K562 (cell line): ENCODE measurements around a stretch of chr5.

DNA sequence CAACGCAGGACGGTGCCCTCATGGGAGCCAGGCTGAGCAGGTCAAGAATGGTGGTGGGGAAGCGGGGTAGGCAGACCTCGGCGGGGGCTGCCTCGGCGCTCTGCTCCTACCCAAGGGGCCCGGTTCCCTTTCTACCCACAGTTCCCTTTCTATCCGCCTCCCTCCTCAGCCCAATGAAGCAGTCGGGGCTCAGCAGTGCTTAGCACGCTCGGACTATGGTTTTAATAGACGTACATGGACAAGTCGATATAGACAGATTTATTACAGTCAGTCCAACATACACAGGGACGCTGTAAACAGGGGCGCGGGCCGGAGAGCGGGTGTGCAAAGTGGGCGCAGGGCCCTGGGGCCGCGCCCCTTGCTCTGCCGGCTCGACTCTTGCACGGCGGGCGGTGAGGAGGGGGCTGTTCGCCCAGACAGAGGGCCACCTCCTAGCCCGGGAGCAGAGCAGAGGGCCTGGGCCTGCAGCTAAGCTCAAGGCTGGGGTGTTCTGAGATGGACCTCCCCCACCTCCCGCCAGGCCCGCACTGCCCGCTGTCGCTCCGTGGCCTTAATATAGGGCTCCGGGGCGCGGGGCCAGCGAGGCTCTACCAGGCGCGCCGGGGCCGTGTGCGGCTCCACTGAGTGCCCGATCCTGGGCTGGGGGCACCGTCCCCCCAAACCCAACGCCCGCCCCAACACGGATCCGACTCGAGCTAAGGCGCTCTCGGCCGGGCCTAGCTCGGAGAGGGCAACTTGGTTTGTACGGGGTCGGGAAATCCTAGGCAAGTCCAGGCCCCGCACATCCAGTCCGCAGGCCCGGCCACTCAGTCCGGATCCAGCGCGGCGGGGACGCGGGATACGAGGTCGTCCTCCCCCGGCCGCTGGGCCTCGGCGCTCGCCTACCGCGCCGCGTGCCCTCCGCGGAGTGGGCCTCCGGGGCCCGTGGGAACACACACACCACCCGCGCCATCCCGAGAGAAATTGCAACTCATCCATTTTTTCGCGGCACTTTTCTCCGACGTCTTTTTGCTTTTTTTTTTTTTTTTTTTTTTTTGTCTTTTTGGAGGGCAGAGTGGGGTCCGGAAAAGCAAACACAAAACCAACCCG lies 6.1 kb downstream of the PITX1 start:
- RAMPAGE, long total RNA: no peak
- RRBS: 95% methylated on average over 46 of the region's 89 CpGs
PRO-cap:
- standard: no peak
- CoPRO, capped RNA only, 2 experiments: no peak in any of the 2 experiments
- CoPRO, capped and uncapped RNA, 2 experiments: no peak in any of the 2 experiments
- CoPRO, uncapped RNA only, 2 experiments: peak in 2 of 2 experiments; most common plus-strand start position 249 of the sequence (in 1); most common minus-strand start position 217 of the sequence (in 1)
CAGE:
- cytosol, long polyA plus RNA: no peak
- long polyA plus RNA: no peak
- nucleolus, long total RNA: no peak
- nucleus, long polyA plus RNA: no peak

DNA sequence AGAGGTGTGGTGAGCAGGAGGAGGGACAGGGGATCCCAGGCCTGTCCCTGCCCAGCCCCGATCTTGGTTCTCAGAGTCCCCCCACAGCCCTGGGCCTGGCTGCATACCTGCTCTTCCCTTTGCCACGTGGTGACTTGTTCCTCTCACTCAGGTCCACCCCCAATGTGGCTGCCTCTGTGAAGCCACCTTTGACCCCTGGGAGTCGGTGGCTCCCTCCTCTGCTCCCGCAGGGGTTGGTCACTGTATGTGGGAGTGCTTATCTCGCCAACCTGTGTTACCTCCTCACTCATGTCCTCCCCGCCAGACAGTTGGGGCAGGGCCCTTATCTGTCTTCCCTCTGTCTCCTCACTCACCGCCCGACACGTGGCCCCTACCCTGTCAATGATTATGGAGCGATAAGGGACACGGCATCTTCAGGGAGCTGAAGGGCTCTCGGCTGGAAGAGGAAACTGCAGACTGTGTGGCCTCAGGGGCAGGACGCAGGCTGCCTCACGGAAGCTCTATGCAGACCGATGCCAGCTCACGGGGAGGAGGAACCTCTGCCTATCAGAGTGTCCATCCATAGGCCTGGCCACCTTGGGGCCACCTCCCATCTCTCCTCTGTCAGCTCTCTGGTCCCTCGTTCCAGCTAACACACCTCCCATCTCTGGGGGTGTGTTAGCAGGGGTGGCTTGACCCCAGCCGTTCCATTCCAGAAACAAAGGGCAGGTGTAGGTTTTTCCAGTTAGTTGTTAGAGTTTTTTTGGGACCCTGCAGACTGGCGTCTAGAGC lies 100.1 kb upstream of the PITX1 start:
- RAMPAGE, long total RNA: no peak
- RRBS: no CpG with 5 or more reads among the region's 19 CpGs
PRO-cap:
- standard: bidirectional peak, plus-strand start at position 452 of the sequence, minus-strand start at position 136 of the sequence
- CoPRO, capped RNA only, 2 experiments: peak in 2 of 2 experiments; most common plus-strand start position 454 of the sequence (in 2); most common minus-strand start position 447 of the sequence (in 1)
- CoPRO, capped and uncapped RNA, 2 experiments: peak in 2 of 2 experiments; most common plus-strand start position 452 of the sequence (in 2); most common minus-strand start position 430 of the sequence (in 1)
- CoPRO, uncapped RNA only, 2 experiments: peak in 1 of 2 experiments; most common plus-strand start position 660 of the sequence (in 1); most common minus-strand start position 437 of the sequence (in 1)
CAGE:
- cytosol, long polyA plus RNA: no peak
- long polyA plus RNA: no peak
- nucleolus, long total RNA: no peak
- nucleus, long polyA plus RNA: no peak

DNA sequence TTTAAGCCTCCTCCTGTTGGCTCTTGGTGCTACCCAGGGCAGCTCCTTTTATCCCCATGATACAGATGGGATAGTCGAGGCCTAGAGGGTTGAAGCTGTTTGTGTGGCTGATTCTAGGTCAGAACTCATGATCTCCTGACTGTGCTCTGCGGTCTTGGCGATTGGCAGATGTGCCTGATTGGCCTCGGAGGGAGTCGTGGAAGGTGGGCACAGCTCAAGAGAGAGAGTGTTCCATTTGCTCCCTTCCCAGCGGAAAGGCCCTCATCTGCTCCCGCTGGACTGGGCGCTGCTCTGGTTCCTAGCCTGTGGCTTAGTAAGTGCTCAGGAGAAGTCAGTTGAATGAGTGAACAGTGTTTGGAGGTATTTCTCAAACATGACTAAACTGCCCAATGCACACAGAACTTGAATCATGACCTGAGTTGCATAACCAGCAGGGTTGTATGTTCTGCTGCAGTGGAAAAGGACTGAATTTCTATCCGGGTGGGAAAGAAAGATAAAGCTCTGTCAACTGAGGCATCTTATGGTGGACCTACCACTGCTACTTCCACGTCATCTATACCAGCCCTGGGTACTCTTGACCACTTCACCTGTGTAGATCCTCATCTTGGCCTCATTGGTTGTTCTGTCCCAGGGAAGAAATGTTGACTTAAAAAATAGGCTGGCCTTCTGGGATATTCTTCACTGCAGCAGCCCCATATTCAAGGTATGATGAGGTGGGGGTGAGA lies 120.2 kb upstream of the PITX1 start:
- RAMPAGE, long total RNA: no peak
- RRBS: no CpG with 5 or more reads among the region's 10 CpGs
PRO-cap:
- standard: no peak
- CoPRO, capped RNA only, 2 experiments: no peak in any of the 2 experiments
- CoPRO, capped and uncapped RNA, 2 experiments: no peak in any of the 2 experiments
- CoPRO, uncapped RNA only, 2 experiments: no peak in any of the 2 experiments
CAGE:
- cytosol, long polyA plus RNA: no peak
- long polyA plus RNA: no peak
- nucleolus, long total RNA: no peak
- nucleus, long polyA plus RNA: no peak

GRCh38 chr5:135264724-135265583 lies 134.1 kb downstream of the MACROH2A1 start:
- RAMPAGE, long total RNA: no peak
- RRBS: no CpG with 5 or more reads among the region's 18 CpGs
PRO-cap:
- standard: no peak
- CoPRO, capped RNA only, 2 experiments: no peak in any of the 2 experiments
- CoPRO, capped and uncapped RNA, 2 experiments: no peak in any of the 2 experiments
- CoPRO, uncapped RNA only, 2 experiments: no peak in any of the 2 experiments
CAGE:
- cytosol, long polyA plus RNA: no peak
- long polyA plus RNA: no peak
- nucleolus, long total RNA: no peak
- nucleus, long polyA plus RNA: no peak

GRCh38 chr5:135368266-135369088 lies 30.6 kb downstream of the MACROH2A1 start:
- RAMPAGE, long total RNA: no peak
- RRBS: no CpG with 5 or more reads among the region's 2 CpGs
PRO-cap:
- standard: no peak
- CoPRO, capped RNA only, 2 experiments: no peak in any of the 2 experiments
- CoPRO, capped and uncapped RNA, 2 experiments: no peak in any of the 2 experiments
- CoPRO, uncapped RNA only, 2 experiments: peak in 2 of 2 experiments; most common plus-strand start chr5:135368694 (in 1); most common minus-strand start chr5:135368456 (in 1)
CAGE:
- cytosol, long polyA plus RNA: no peak
- long polyA plus RNA: no peak
- nucleolus, long total RNA: no peak
- nucleus, long polyA plus RNA: no peak

GRCh38 chr5:135372548-135373543 lies 26.2 kb downstream of the MACROH2A1 start:
- RAMPAGE, long total RNA: no peak
- RRBS: no CpG with 5 or more reads among the region's 14 CpGs
PRO-cap:
- standard: no peak
- CoPRO, capped RNA only, 2 experiments: no peak in any of the 2 experiments
- CoPRO, capped and uncapped RNA, 2 experiments: no peak in any of the 2 experiments
- CoPRO, uncapped RNA only, 2 experiments: peak in 2 of 2 experiments; most common minus-strand start chr5:135373009 (in 1)
CAGE:
- cytosol, long polyA plus RNA: no peak
- long polyA plus RNA: no peak
- nucleolus, long total RNA: no peak
- nucleus, long polyA plus RNA: no peak

- RAMPAGE, long total RNA: no peak
- RRBS: no CpG with 5 or more reads among the region's 4 CpGs
PRO-cap:
- standard: no peak
- CoPRO, capped RNA only, 2 experiments: no peak in any of the 2 experiments
- CoPRO, capped and uncapped RNA, 2 experiments: no peak in any of the 2 experiments
- CoPRO, uncapped RNA only, 2 experiments: no peak in any of the 2 experiments
CAGE:
- cytosol, long polyA plus RNA: no peak
- long polyA plus RNA: no peak
- nucleolus, long total RNA: no peak
- nucleus, long polyA plus RNA: no peak
Measured at GRCh38 chr5:135998078-135998433, 30.7 kb upstream of the TGFBI start.

- RAMPAGE, long total RNA: no peak
- RRBS: no CpG with 5 or more reads among the region's 4 CpGs
PRO-cap:
- standard: no peak
- CoPRO, capped RNA only, 2 experiments: no peak in any of the 2 experiments
- CoPRO, capped and uncapped RNA, 2 experiments: no peak in any of the 2 experiments
- CoPRO, uncapped RNA only, 2 experiments: no peak in any of the 2 experiments
CAGE:
- cytosol, long polyA plus RNA: no peak
- long polyA plus RNA: no peak
- nucleolus, long total RNA: no peak
- nucleus, long polyA plus RNA: no peak
Measured at GRCh38 chr5:136018744-136019224, 10.0 kb upstream of the TGFBI start.

DNA sequence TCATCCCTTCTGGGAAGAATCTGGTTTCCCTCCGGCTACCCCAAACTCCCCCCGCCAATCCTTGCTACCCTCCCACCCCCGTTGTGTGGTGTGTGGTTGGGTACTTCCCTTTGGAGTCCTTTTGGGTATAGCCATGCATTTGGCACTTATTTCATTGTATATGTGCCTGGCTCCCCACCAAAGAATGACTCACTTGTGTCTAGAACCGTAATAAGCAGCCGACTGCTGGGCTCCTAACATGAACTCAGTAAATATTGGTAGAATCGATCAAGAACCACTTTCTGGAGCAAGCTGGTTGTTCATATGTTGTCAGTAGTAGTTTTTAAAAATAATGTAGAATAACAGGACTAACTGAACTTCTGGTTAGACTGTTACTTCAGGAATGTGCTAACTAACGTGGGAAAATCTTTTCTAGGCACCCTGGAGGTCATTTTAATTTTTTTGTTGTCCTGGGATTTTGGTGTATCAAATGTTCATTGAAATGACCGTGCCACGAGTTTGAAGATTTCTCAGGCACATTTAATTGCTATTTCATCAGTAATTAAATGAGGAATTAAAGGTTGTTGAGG lies 8.2 kb upstream of the TGFBI start:
- RAMPAGE, long total RNA: no peak
- RRBS: 7% methylated on average over 1 of the region's 9 CpGs
PRO-cap:
- standard: no peak
- CoPRO, capped RNA only, 2 experiments: no peak in any of the 2 experiments
- CoPRO, capped and uncapped RNA, 2 experiments: no peak in any of the 2 experiments
- CoPRO, uncapped RNA only, 2 experiments: no peak in any of the 2 experiments
CAGE:
- cytosol, long polyA plus RNA: no peak
- long polyA plus RNA: no peak
- nucleolus, long total RNA: no peak
- nucleus, long polyA plus RNA: no peak

DNA sequence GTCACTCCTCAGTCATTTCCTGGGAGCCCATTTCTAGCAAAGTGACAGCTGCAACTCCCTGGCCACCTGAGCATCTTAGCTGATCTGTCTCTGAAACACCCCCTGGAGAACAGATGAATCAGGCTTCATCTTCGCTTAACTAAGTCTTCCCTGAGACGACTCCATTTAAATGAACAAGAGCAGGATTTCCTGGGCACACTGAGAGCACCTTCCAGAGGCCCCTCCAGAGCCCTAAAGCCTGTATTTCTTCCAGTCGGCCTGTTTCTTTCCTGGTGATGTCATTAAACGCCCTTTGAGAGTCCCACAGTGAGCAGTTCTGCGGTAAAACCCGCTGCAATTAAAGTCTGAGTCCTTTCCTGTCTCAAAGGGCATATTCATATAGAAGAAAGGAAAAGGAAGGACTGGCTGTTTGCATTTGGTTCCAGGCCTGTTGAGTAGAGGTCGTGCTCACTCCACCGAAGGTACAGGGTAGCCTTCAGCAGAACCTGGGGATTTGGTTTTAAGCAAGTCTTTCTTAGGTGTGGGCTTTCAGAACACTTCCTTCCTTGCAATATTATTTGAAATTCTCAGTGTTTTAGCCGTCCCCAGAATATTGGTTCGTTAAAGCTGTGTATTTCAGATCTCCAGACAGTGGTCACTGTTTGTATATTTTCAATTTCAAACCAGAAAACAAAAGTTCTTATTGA lies 14.1 kb downstream of the TGFBI start:
- RAMPAGE, long total RNA: no peak
- RRBS: no CpG with 5 or more reads among the region's 10 CpGs
PRO-cap:
- standard: no peak
- CoPRO, capped RNA only, 2 experiments: no peak in any of the 2 experiments
- CoPRO, capped and uncapped RNA, 2 experiments: no peak in any of the 2 experiments
- CoPRO, uncapped RNA only, 2 experiments: no peak in any of the 2 experiments
CAGE:
- cytosol, long polyA plus RNA: no peak
- long polyA plus RNA: no peak
- nucleolus, long total RNA: no peak
- nucleus, long polyA plus RNA: no peak

GRCh38 chr5:137067573-137067956 lies 431.6 kb downstream of the SPOCK1 start:
- RAMPAGE, long total RNA: no peak
- RRBS: no CpG with 5 or more reads among the region's 5 CpGs
PRO-cap:
- standard: no peak
- CoPRO, capped RNA only, 2 experiments: no peak in any of the 2 experiments
- CoPRO, capped and uncapped RNA, 2 experiments: no peak in any of the 2 experiments
- CoPRO, uncapped RNA only, 2 experiments: no peak in any of the 2 experiments
CAGE:
- cytosol, long polyA plus RNA: no peak
- long polyA plus RNA: no peak
- nucleolus, long total RNA: no peak
- nucleus, long polyA plus RNA: no peak

DNA sequence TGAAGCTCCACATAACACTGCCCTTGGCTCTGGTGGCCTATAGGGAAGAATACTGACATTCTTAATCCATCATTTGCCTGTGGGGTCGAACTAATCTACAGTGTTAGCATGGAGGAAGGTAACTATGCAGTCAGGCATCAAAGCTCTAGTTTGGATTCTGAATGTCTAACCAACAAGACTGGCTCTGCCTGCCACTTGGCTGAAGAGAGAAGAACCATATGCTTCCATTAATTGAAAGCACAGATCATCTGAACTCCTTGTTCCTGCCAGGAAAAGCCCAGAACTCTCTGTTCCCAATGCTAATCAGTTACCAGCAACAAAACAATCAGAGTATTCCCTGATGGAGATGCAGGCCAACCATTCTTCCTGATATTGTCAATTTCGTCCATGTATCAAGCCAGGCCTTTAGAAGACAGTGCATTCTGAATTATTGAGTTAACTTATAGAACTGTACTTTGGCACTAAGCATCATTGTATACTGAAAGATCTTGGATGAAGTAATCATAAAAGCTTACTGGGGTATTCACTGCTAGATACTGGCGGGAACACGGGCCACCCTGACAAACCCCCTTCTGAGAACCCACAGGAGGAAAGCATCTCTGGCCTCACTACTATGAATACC lies 244.4 kb downstream of the SPOCK1 start:
- RAMPAGE, long total RNA: no peak
- RRBS: no CpG with 5 or more reads among the region's 4 CpGs
PRO-cap:
- standard: no peak
- CoPRO, capped RNA only, 2 experiments: no peak in any of the 2 experiments
- CoPRO, capped and uncapped RNA, 2 experiments: no peak in any of the 2 experiments
- CoPRO, uncapped RNA only, 2 experiments: no peak in any of the 2 experiments
CAGE:
- cytosol, long polyA plus RNA: no peak
- long polyA plus RNA: no peak
- nucleolus, long total RNA: no peak
- nucleus, long polyA plus RNA: no peak

DNA sequence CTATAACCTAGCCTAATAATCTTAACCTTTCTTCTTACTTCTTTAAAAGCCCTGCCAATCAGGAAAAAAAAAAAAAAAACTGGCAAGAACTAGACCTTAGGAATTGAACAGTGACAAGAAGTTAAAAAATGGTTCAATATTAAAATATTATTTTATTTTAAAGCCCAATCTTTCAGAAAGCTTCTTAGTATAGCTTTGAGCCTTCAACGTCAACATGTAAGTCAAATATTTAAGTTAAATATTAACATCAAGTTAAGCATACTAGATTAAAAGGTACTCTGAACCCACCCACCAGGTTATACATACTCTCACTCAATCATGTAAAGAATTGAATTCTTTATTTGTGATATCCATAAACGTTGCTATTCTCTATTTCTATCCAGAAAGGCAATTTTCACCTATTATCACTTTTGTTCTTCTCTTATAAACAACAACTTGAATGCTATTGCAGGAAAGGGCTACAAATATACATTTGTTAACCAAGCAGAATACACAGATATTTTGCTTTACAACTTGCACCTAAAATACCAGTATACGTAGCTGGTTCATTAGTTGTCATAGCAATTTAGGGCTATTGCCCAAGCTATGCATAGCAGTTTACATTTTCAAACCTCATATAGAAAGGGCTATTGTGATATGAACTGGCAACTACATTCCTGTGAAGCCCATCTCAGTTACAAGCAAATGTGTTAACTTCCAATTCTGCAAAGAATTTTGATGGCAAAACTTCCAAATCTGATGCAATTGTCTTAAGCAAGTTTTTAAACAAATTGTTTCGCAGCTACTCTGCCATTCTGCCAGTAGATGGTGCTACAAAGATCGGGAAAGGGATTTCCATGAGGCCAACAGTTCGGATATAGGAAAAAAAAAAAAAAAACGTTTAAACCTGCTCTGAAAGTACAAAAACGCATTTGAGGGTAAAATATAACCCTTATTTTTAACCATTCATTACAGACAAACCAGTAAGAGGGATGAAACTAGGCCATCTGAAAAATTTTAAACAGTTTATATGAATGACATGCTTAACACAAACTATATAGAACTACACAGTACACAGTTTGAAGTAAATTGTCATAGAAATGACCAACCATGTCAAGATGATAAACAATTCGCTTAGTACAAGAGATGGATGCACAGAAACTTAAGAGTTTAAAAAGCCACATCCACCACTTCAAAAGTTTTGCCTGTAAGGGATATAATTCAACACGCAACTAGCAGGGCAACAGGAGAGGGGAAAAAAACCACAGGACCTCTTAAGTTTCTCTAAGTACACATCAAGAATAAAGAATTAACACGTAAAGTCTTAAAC lies 2.5 kb downstream of the HNRNPA0 start:
- RAMPAGE, long total RNA: no peak
- RRBS: no CpG with 5 or more reads among the region's 11 CpGs
PRO-cap:
- standard: unidirectional peak, minus-strand start at position 295 of the sequence
- CoPRO, capped RNA only, 2 experiments: no peak in any of the 2 experiments
- CoPRO, capped and uncapped RNA, 2 experiments: no peak in any of the 2 experiments
- CoPRO, uncapped RNA only, 2 experiments: peak in 2 of 2 experiments; most common minus-strand start position 737 of the sequence (in 1)
CAGE:
- cytosol, long polyA plus RNA: no peak
- long polyA plus RNA: no peak
- nucleolus, long total RNA: no peak
- nucleus, long polyA plus RNA: no peak

DNA sequence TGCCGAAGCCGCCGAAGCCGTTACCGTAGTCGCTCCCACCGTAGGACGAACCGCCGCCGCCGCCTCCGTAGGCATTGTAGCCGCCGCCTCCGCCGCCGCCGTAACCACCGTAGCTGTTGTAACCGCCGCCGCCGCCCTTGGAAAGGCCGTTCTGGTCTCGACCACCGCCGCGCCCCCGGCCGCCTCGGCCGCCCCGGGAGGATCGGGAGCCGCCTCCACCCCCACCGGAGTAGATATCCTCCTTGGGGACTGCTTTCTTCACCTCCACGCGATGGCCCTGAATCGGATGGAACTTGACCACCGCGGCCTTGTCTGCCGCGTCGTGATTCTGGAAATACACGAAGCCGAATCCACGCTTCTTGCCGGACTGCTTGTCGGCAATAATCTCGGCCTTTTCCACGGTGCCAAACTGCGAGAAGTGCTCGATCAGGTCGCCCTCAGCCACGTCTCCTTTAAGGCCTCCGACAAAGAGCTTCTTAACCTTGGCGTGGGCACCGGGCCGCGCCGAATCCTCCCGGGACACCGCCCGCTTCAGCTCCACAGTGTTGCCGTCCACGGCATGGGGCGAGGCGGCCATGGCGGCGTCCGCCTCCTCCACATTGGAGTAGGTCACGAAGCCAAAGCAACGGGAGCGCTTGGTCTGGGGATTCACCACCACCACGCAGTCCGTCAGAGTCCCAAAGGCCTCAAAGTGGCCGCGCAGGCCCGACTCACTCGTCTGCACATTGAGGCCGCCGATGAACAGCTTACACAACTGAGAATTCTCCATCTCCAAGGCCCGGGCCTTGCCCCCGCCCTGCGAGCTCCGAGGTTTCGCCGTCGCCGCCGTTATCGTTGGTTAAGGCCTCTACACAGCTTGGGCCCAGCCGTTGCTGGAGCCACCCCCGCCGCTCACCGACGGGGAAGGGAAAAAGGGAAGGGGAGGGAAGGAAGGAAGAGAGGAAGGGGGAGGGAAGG lies 587 bp downstream of the HNRNPA0 start:
- RAMPAGE, long total RNA: no peak
- RRBS: no CpG with 5 or more reads among the region's 98 CpGs
PRO-cap:
- standard: unidirectional peak, minus-strand start at position 115 of the sequence
- CoPRO, capped RNA only, 2 experiments: no peak in any of the 2 experiments
- CoPRO, capped and uncapped RNA, 2 experiments: no peak in any of the 2 experiments
- CoPRO, uncapped RNA only, 2 experiments: peak in 1 of 2 experiments; most common plus-strand start position 383 of the sequence (in 1); most common minus-strand start position 336 of the sequence (in 1)
CAGE:
- cytosol, long polyA plus RNA: no peak
- long polyA plus RNA: no peak
- nucleolus, long total RNA: no peak
- nucleus, long polyA plus RNA: no peak

- RAMPAGE, long total RNA: no peak
- RRBS: no CpG with 5 or more reads among the region's 3 CpGs
PRO-cap:
- standard: no peak
- CoPRO, capped RNA only, 2 experiments: no peak in any of the 2 experiments
- CoPRO, capped and uncapped RNA, 2 experiments: no peak in any of the 2 experiments
- CoPRO, uncapped RNA only, 2 experiments: no peak in any of the 2 experiments
CAGE:
- cytosol, long polyA plus RNA: no peak
- long polyA plus RNA: no peak
- nucleolus, long total RNA: no peak
- nucleus, long polyA plus RNA: no peak
Measured at GRCh38 chr5:137859023-137859599, 8.5 kb upstream of the MYOT start.

- RAMPAGE, long total RNA: no peak
- RRBS: no CpG with 5 or more reads among the region's 12 CpGs
PRO-cap:
- standard: bidirectional peak, plus-strand start at chr5:138223020, minus-strand start at chr5:138222900
- CoPRO, capped RNA only, 2 experiments: no peak in any of the 2 experiments
- CoPRO, capped and uncapped RNA, 2 experiments: no peak in any of the 2 experiments
- CoPRO, uncapped RNA only, 2 experiments: no peak in any of the 2 experiments
CAGE:
- cytosol, long polyA plus RNA: no peak
- long polyA plus RNA: no peak
- nucleolus, long total RNA: no peak
- nucleus, long polyA plus RNA: no peak
Measured at GRCh38 chr5:138222767-138223356, 9.7 kb upstream of the CDC23 start.

DNA sequence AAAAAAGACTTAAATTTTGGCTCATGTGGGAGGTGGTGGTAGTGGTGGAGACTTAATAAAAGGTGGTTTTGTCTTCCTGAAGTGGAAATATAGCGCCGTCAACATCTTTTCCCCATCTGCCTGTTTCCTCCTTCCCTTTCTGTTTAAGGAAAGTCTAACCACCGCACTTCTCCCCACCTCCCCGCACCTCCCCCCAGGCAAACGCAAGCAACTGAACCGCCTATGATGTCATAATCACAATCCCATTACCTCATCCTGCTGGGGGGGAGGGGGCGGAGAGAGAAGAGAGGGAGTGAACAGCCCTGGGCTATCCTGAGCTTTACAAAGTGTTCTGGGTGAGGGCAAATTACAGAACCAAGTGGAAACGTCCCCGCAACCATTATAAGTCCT lies 788 bp upstream of the FAM53C start:
- RAMPAGE, long total RNA: no peak
- RRBS: no CpG with 5 or more reads among the region's 9 CpGs
PRO-cap:
- standard: bidirectional peak, plus-strand start at position 253 of the sequence, minus-strand start at position 141 of the sequence
- CoPRO, capped RNA only, 2 experiments: peak in 2 of 2 experiments; most common plus-strand start position 244 of the sequence (in 1); most common minus-strand start position 145 of the sequence (in 2)
- CoPRO, capped and uncapped RNA, 2 experiments: no peak in any of the 2 experiments
- CoPRO, uncapped RNA only, 2 experiments: no peak in any of the 2 experiments
CAGE:
- cytosol, long polyA plus RNA: no peak
- long polyA plus RNA: no peak
- nucleolus, long total RNA: no peak
- nucleus, long polyA plus RNA: no peak